H7 (cell line): ENCODE measurements around a stretch of chr3.

DNA sequence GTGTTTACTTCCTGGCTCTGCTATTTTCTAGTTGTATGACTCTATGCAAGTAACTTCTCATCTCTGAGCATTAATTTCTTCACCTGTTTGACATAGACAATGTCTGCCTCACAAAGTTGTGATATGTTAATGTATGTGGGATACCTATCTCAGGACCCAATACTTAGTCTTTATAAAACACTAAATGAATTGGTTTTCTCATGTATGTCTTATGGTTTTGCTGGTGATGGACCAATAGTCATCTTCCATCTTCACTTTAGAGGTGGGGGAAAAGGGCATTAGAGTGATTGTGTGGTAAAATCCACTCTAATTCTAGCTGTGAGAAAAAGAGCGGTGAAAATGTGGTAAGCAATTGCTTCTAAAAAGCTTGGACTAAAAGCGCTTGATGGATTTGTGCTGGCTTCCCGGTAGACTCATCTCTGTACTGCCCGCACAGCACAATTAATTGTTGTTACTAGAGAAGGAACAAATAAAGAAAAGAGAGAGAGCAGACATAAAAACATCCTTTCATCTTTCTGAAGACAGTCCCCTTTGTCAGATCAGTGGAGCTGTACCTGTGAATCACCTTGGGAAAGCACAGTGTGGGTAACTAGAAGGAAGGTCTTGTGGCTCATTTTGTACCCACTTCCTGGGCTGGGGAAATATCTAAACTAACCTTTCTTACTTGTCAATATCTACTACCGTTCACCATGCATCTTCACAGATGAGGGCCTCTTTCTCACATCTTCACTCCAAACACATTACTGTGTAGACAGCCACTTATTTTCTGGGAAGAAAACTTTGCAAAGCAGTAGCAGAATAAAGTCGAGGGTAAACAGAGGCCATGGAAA lies 169.0 kb downstream of the LPP start:
- RAMPAGE, long total RNA, result no peak

DNA sequence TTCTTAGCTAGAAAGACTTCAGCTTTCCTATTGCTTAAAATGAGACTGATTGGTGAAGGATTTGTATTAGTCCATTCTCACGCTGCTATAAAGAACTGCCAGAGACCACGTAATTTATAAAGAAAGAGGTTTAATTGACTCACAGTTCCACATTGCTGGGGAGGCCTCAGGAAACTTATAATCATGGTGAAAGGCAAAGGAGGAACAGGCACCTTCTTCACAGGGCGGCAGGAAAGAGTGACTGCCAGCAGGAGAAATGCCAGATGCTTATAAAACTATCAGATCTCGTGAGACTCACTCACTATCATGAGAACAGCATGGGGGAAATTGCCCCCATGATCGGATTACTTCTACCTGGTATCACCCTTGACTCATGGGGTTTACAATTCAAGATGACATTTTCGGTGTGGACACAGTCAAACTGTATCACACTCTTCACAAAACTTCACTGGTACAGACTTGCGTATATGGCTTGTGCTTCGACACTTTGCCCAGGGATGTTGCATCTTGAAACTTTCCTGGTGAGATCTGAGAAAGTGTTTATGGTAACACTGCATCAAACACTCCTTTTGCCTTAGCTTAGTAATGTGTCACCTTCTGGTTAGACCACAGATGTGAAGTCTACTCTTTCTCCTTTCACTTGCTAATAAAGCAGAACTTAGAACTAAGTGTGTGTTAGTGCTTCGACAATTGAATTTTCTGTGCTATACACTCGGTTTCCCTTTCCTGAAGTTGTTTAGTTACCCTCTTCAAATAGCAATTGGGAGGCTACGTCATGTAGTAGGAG lies 185.6 kb downstream of the LPP start:
- RAMPAGE, long total RNA, result no peak

GRCh38 chr3:188359207-188359681 lies 205.3 kb downstream of the LPP start:
- RAMPAGE, long total RNA, result no peak

DNA sequence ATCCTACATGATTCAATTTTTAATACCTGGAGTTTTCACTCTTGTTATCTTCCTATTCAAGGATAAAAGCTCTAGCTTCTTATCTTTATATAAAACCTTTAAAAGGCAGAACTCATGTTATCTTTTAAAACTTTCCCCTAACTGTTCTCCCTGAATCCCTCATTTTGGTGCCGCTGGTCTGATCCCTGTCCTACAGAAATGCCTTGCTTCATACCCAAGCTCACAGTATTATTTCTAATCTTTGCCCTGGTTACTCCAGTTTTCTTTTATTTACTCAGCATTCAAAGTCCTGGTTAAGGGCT lies 247.2 kb downstream of the LPP start:
- RAMPAGE, long total RNA, result no peak

DNA sequence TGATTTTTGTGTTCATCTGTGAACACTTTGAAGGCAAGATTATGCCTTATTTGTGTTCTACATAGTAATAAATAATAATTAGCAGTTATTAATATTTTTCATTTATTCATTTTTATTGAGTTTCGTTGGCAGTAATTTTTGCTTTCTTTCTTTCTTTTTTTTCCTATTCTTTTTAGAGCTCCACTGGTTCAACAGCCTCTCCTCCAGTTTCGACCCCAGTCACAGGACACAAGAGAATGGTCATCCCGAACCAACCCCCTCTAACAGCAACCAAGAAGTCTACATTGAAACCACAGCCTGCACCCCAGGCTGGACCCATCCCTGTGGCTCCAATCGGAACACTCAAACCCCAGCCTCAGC lies 455.0 kb downstream of the LPP start:
- RAMPAGE, long total RNA, result no peak

DNA sequence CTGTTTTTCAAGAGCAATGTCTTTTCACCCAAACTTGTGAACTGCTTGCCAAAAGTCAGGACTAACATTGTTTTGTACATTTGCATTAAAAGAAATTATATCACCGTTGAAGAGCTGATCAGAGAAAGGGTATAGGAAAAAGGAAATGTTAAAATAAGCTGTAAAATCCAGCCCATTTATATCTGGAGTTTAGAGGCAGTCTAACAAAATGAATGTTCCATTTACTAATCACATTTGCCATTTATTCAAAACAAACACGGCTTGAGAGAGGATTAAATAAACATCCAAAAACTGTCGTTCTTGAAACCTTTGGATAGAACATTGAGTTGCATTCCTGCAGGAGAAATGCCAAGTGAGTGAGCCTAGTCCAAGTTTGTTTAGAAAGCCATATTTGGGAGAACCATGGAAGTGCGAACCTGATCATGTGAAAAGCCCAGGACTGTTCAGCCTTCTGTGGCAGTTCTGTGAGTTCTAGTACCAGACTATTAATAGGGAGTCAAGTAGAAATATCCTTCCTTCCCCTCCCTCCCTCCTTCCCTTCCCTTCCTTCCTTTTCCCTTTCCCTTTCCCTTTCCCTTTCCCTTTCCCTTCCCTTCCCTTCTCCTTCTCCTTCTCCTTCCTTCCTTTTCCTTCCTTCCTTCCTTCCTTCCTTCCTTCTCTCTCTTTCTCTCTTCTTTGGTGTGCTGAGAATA lies 470.3 kb downstream of the LPP start:
- RAMPAGE, long total RNA, result no peak

DNA sequence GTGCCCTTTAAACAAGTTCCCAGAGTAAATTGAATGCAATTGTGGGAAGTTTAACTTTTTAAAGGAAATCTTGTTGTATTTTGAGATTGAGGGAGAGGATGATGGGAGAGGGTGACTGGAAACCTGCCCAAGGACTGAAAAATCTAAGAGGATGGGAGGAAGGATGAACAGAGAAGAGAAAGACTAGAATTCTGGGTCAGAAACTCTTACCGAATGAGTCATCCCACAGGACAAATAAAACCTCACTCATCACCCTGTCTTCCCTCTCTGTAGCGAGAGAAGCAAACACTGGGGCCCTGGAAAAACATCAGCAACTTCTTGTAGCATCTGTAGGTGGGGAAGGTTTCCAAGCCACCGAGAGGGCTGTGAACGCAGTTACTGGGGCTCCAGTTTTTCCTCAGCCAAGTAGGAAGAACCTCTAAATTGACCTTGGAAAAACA lies 193.1 kb upstream of the TPRG1 start:
- RAMPAGE, long total RNA, result no peak

- RAMPAGE, long total RNA, result no peak
These were observed 50.4 kb upstream of the TPRG1 start for GRCh38 chr3:189121176-189121953.

- RAMPAGE, long total RNA, result no peak
These were observed 184.2 kb downstream of the TPRG1 start for GRCh38 chr3:189355992-189356326.

DNA sequence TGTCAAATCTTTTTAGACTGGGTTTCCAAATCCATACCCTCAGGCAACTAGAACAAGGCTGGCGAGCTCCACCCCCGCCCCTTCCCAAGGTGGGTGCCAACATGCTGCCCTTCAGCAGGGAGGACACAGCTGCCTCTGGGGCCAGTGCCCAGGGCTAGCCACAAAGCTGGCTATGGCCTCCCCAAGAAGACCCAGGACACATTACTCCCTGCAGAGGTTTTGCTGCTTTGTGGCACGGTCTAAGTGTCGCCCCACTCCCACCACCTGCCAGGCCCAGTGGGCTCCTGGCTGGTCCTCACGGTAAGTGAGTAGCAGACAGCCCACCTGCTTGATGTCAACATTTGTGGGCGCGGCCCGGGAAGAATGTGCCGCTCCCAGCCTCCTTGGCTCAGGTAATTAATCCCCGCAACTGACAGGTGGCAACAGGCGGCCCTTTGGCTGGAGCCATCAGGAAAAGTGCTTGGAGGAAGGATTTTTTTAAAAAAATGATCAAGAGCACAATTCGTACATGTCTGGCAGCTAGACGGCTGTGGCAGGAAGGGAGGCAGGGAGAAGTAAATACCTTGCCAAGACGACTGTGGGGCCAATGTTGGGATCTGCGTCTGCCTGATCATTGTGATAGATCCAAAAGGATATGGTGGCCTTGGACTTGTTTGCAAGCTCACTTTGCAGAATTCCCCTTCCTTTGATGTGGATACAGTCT lies 212.0 kb downstream of the TP63 start:
- RAMPAGE, long total RNA, result no peak

DNA sequence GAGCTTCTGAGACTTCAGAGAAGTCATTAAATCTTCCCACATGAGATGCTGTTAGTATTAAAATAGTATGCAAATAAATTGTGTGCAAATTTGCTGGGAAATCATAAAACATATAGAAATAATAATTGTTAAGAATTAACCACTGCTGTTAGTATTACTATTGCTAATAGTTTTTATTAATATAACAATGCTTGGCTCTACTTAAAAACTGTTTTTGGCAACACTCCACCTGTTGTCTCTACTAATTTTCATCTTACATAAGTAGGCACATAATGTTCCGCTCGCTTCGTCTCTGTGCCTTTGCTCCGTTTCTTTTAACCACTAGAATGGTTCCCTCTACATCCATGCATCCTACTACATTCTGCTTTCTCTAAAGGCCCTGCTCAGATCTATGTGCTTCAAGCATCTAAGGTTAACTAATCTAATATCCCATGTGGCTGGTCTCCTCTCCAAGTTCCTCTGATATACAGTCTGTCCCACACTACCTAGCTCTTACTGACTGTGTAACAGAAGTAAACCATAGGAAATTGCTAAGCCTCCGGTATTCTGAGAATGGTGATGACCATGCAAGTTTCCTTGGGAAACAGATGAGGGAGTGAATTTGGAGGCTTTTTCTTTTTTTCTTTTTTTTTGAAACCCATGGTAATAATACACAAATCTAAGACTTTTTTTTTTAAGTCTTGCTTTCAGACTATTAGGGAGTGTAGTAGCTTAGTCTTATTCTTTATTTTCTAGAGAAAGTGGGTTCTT lies 138.3 kb downstream of the P3H2 start:
- RAMPAGE, long total RNA, result no peak

DNA sequence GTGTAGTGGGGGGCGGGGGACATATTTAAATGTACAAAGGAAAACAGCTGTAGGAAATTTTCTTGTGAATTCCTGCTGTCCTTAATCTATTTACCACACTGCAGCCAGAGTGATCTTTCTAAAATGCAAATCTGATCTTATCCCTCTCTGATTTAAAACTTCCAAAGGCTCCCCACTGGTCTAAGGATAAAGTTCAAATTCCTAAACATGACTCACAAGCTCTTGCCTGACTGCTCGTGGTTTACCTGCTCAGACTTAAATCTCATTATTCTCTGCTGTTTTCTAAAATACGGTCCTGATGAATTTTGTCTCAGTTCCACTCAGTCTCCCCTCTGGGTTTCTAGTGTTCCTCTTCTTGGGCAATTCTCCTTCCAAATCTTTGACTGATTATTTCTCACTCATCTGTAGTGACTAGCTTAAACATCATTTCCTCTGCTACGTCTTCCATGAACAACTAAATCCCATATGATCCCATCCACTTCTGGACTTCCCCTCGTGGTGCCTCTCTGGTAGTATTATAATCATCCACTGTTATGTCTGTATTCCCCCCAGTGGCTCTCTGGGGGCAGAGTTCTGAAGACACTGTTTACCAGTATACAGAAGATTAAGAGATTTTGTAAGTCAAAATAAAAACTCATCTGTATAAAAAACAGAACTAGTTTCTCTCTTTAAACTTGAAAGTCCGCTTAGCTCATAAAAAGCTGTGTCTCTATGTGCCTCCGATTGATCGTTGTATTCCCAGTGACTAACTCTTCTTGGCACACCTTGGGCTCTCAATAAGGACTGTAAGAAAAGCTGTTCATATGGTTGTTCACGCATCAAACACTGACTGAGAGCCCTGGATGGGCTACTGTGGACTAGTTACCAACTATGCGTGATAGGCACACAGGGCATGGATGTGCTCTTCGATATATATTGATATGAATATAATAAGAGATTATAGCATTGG lies 108.2 kb downstream of the P3H2 start:
- RAMPAGE, long total RNA, result no peak

DNA sequence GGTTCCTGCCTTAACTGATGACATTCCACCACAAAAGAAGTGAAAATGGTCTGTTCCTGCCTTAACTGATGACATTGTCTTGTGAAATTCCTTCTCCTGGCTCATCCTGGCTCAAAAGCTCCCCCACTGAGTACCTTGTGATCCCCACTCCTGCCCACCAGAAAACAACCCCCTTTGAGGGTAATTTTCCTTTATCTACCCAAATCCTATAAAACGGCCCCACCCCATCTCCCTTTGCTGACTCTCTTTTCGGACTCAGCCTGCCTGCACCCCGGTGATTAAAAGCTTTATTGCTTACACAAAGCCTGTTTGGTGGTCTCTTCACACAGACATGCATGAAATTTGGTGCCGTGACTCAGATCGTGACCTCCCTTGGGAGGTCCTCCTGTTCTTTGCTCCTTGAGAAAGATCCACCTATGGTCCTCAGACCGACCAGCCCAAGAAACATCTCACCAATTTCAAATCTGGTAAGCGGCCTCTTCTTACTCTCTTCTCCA lies 24.0 kb upstream of the P3H2 start:
- RAMPAGE, long total RNA, result start-site peak on the plus strand centred at position 349 of the sequence, 150 bp wide, 136 reads

DNA sequence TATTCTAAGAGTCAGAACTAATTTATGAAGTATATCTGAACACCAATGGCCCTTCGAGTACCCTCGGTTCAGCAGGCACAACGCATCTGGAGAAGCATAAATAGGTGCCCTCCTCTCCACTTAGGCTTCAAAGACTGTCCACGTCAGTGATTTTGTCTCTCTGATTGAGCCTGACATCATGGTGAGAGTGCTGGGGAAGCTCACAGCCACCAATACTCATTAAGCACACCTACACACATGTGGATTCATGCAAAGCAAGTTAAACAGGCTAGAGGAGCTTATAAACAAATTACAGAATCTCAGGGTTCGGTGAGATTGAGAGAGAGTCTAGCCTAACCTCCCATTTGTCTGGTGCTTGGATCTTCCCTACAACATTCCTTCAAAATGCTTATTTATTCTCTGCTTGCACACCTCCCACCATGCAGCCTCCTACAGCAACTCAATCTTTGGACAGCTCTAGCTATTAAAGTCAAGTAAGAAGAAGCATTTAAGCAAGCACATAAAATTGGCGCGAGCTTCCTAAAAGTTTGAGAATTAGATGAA lies 3.5 kb downstream of the CLDN1 start:
- RAMPAGE, long total RNA, result no peak

DNA sequence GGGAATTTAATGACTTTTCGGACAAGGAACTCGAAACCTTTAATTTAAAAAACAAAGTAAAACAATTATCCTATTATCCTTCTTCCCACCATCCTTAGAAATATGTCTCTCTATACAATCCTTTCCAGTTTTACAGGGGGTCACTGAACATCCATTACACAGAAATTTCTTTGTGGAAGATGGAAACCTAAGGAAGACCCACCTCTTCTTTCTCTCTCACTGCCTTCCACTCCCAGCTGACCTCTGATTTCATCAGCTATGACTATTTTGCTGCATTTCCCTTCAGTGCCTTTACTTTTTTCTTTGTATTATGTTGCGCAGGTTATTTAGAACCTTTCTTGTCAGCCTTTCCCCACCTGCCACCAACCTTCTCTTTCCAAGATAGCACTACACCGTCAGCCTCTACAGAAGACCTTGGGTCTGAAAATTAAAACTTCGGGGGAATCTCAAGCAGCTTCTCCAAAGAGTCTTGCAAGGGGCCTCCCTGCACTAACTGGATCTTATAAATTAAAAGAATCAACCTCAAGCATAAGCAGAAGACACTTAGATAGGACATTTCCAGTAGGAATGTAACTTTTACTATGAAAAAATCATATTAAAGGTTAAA lies 1.2 kb downstream of the CLDN1 start:
- RAMPAGE, long total RNA, result no peak

GRCh38 chr3:190374414-190374854 lies 13.5 kb upstream of the CLDN16 start:
- RAMPAGE, long total RNA, result no peak

GRCh38 chr3:190492104-190492599 lies 21.7 kb upstream of the IL1RAP start:
- RAMPAGE, long total RNA, result no peak

GRCh38 chr3:190567840-190568353 lies 54.0 kb downstream of the IL1RAP start:
- RAMPAGE, long total RNA, result no peak

- RAMPAGE, long total RNA, result no peak
These were observed 102.9 kb downstream of the IL1RAP start for GRCh38 chr3:190616692-190617261.

DNA sequence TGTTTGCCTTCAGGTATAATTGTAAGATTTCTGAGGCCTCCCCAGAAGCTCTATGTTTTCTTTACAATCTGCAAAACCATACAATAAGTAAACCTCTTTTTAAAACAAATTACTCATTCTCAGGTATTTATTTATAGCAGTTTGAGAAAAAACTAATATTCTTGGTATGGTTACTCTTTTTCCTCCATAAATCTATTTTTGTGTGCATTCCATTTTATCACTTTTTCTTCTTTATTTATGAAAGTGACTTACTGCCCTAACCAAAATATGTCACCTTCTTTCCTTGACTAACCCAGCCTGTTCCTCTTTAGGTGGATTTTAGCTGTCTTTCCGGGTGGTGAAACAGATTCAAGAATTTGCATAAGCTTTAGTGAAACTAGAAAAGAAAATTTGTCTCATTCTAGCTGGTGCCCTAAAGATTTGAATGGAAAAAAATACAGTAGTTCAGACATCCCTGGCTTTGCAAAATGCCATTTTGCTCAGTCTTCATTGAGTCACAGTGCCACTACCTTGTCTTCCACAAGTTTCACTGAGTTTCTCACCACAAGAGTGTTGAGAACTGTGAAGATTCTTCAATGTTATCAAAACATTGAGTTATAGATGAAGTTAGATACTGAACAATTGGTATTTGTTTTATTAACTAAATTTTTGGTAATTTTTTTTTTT lies 28.2 kb upstream of the CCDC50 start:
- RAMPAGE, long total RNA, result no peak